Glomerular endothelial cell (primary cell): ENCODE measurements around the genes TMEM87B and POLR1B.

DNA sequence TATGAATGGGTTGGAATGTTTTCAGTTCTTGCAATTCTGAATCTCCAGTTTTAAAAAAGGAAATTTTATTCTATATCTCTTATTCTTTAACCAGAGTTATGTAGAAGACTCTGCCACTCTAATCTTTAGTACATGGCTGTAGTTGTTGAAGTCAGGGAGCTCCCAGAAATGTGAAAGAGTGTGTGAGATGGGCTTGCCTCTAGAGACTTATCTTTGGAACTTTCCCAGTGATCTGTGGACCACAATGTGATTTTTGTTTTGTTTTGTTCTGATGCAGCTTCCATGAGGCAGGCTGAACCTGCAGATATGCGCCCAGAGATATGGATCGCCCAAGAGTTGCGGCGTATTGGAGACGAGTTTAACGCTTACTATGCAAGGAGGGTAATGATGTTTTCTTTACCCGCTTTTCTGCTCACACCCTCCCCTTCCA is 29.1 kb downstream of the BCL2L11 start:
- RAMPAGE, long total RNA = no peak

DNA sequence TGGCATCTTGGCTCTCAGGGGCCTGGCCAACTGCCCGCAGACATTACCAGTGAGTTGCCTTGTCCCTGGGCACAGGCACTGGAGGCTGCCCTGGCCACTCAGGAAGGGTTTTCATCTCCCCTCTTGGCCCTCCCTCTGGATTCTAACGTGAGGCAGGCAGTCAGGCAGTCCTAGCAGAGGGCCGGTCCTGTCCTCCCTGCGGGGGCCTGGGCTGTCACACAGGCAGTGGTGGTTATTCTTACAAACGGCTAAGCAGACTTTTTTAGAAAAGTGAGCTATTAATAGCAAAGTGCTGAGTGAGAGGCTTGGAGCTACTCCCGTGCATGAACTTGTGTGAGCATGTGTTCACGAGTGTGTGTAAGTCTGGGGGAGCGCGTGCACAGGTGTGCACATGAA is 234.7 kb downstream of the BCL2L11 start:
- RAMPAGE, long total RNA = no peak

- RAMPAGE, long total RNA = no peak
These were observed 359.5 kb downstream of the BCL2L11 start for GRCh38 chr2:111480056-111480825.

- RAMPAGE, long total RNA = no peak
These were observed 361.6 kb downstream of the ANAPC1 start for GRCh38 chr2:111522305-111522801.

DNA sequence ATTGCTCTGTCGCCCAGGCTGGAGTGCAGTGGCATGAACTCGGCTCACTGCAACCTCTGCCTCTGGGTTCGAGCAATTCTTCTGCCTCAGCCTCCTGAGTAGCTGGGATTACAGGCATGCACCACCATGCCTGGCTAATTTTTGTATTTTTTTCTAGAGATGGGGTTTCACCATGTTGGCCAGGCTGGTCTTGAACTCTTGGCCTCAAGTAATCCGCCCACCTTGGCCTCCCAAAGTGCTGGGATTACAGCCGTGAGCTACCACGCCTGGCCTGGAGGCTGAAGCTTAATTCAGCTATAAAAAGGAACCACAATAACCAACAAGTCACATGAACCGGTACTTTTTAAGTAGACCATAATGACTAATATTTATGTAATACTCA is 49.2 kb upstream of the TMEM87B start:
- RAMPAGE, long total RNA = no peak

GRCh38 chr2:112055107-112055779 is at the start of gene TMEM87B:
TMEM87B (plus strand) TSS chr2:112055269.
- RAMPAGE, long total RNA = no peak

DNA sequence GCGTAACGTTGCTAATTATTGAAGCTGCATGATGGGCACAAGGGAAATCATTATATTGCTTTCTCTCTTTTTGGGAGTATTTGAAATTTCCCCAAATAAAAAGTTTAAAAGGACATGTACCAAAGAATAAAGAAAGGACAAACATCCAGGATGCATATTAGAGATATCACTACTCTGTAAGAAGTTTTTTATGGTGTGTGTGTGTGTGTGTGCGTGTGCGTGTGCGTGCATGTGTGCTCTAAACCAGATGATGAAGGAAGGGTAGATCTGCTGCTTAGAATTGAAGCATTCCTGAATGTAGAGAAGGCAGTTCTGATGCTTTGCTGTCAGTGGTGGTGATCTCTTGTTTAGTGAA is 27.4 kb downstream of the TMEM87B start:
- RAMPAGE, long total RNA = no peak

DNA sequence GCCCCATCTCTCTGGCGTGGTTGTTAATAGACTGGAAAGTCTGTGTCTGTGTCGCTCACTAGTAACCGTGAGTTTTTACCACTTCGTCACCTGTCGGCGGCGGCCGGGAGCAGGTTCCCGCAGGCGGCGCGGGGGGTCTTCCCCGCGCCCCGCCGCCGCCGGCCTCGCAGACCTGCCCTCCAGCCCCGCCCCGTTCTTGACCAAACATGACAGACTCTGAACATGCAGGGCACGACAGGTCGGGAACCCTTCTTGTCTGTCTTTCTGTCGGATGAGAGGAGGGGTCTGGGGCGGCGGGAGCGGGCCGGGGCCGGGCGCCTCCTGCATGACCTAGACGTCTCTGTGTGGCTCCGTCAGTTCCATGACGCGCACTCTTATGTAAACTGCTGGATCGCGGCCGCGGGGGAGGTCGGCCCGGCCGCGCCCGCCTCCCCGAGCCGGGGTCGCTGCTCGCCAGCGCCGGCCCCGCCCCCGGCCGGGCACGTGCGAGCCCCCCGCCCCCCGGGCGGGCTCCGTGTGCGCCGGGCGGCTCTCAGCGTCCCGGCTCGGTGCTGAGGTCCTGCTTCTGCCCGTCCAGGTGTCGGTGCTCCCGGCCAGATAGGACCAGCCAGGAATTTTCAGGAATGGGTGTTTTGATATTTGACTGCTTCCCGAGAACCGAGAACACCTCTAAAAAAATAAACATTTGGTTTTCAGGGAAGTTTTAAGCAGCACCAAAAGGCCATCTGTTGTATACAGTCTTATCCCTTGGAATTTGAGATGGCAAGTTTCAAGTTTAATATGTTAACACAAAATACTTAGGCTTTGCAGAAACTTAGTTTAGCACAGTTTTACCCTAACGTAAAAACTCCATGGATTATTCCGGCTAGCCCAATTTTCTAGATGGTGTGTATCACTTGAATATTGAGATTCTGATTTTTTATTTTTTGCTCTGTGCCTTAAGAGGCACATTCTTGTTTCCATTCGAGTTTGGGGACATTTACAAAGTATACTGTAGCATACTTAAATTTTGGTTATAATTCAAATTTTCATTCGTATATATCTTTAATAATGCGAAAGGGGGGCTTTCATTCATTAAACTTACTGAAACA is 737 bp downstream of the ZC3H6 start:
- RAMPAGE, long total RNA = no peak

DNA sequence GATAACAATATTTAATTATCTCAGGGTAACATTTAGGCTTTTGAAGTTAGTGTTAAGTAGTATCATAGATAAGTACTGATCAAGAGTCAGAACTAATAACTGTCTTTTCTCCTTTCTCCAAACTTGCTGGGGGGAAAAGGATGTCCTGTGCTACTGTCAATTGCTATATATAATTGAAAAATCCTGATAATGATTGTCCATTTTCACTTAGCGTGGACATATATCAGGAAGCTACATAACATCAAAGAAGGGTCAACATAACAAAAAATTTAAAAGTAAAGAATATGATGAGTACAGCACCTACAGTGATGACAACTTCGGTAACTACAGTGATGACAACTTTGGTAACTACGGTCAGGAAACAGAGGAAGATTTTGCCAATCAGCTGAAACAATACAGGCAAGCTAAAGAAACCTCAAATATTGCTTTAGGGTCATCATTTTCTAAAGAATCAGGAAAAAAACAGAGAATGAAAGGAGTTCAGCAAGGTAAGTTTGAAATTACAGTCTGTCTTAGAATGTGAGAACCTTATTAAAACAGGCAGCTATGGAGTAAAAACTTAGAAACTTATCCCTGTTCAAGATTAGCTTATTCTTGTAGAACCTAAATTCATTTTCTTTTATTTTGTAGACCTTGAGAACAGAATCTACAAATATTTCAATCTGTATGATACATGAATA is 34.4 kb downstream of the ZC3H6 start:
- RAMPAGE, long total RNA = no peak

GRCh38 chr2:112315568-112315897 is 40.1 kb downstream of the ZC3H6 start:
- RAMPAGE, long total RNA = no peak

- RAMPAGE, long total RNA = no peak
These were observed at the start of gene POLR1B for GRCh38 chr2:112541942-112543013. POLR1B (plus strand) TSS chr2:112542465.

DNA sequence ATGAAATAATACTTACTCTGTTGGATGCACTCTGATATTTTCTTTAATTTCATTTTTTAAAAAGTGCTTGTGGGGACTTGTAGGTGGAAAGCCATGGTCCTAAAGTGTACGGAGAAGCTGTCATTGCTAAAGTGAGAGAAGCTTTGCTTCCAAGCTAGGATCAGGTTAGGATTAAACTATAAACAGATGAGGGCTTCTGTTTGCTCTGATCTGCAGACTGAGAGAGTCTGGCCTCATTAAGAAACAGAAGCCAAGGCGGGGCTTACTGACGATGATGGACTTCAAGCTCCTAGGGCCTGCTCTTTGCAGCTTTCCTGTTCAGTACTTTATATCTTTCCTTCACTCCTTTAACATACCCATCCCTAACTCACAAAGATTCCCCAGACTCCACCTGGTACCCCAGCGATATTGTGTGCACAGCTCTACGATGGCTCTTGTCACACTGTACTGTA is 14.2 kb upstream of the SLC20A1 start:
- RAMPAGE, long total RNA = no peak

DNA sequence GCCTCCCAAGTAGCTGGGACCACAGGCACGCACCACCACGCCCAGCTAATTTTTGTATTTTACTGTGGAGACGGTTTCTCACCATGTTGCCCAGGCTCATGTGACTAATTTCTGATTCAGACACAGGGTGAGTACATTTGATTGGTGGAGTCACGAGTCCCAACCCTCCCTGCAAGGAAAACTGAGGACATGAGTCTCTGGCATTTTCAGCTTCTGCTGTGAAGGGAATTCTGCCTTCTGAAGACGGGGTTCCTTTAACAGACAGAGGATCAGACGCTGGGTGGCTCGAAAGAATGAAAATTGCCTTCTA is 29.7 kb upstream of the NT5DC4 start:
- RAMPAGE, long total RNA = no peak

DNA sequence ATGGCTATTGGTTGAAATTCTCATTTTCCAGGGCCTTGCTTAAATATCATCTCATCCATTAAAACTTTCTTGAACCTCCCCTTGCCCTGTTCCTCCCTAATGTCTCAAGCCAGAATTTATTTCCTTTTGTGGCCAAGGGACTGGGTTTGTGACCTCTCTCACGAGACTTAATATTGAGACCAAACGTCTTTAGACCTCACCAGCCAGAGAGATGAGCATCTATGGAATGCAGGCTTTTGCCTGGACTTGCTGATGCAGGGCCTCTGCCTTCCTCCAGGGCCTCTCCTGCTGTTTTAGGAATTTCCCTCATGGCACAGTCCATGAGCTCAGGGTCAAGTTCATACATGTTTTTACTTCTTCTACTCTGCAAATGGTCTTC is 22.4 kb downstream of the IL1B start:
- RAMPAGE, long total RNA = no peak

GRCh38 chr2:112820185-112820883 is 16.2 kb downstream of the IL1B start:
- RAMPAGE, long total RNA = no peak

- RAMPAGE, long total RNA = no peak
These were observed 27.5 kb upstream of the IL1B start for GRCh38 chr2:112863995-112864503.

DNA sequence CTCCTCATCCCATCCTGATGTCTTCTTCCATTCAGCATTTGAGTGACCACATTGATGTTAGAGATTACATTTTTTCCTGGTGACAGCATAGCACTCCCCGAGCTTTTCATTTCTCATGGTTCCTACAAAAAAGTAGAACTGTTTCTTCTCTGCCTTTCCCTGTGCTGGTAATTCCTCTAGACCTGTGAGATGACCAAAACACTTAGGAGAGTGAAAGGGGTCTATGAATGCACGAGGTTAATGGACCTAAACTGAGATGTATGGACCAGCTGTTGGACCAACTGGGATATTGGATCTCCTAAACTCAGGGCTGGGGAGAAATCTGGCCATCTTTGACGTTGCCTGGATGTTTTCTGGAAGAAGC is 5.0 kb downstream of the IL36A start:
- RAMPAGE, long total RNA = no peak

- RAMPAGE, long total RNA = no peak
These were observed 15.6 kb upstream of the IL1RN start for GRCh38 chr2:113111599-113112394.

DNA sequence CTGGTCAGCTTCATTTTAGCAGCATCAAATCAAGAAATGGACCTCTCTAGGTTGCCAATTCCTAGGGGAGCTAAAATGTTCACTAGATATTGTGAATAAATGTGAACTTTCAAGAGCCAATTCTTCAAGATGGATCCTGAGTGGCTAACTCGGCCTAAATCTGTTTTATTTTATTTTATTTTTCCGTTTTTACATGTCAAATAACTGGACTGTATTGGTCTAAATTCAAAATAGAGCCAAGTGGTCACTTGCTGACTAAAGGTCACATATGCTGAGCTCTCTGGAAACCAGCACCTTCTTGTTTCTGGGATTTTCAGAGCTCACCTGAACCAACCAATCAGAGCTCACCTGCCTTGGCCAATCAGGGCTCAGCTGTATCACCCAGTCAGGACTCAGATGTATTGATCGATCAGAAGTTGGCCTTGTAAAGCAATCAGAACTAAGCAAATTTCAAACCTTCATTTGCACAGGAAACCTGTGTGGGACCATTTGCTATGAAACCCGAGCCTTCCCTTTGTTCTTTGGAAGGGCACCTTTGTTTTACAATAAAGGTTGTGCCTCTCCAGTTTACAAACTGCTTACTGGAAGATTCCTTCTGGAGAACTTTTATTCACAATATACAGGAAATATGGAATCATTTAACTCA is 17.5 kb upstream of the PSD4 start:
- RAMPAGE, long total RNA = no peak

DNA sequence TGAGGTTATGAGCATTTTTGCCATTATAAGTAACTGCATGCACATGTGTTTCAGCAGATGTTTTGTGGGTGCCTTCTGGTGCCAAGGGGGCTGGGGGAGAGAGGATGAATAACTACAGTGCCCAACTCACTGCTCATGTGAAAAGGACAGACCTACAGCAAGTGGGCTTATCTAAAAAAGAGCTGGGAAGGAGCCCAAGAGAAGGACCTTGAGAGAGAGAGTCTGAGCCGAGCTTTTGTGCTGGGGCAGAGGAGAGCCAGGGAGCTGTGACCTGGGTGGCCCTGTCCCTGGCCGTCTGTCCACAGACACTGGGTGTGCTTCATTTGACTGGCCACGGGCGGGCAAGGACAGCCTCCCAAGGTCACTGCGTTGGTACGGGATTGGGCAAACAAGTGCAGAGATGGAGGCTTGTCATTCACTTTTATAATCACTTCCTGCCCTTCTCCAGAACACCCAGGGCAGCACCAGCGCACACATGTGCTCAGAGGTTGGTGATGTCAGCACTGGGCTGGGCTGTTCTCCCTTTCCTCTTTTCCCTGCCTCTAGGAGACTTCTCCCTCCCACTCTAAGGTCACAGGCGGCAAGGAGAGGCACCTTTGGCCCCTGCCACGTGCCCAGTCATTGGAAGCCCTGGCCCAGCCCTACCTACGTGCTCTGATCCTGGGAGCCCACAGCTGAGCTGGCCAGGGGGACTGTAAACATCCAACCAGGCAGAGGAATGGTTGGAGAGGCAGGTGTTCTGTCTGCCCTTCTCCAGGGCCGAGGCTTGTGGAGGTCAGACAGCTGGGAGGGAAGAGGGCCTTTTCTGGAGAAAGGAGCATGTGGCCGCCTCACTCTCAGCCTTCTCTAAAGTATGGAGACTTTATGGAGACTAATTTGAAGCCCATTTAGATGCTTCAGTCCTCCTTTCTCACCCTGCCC is 6.5 kb upstream of the PSD4 start:
- RAMPAGE, long total RNA = no peak